ENCODE measurements around a stretch of chr4.

DNA sequence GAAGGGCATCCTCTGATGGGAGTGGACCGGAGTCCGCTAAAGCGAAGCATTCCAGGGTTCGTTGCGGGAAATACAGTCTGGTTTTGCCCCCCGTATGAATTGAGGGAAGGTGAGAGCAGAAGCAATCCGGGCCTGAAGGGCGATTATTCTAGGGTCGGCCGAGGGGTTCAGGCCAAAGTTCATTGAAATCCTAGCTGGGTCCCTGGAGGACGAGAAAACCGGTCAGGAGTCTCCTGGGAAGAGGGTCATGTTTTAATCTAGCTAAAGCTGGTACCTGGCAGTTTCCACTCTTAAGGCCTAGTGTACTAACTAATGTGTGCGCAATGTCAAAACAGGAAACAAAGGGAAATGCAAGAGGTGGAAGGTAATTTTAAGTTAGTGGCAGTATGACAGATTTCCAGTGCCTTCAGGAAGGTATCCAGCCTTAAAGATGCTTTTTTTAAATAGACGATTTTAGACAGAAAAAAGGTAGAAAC lies 324 bp downstream of the FAM200B start:
- RAMPAGE, long total RNA = no peak
- RRBS, 2 experiments = under 1 to 2% methylated on average over 10 of the region's 14 CpGs
CAGE:
- cytosol, long polyA minus RNA = no peak
- cytosol, long polyA plus RNA = no peak
- long polyA plus RNA = no peak
- nucleolus, long total RNA = no peak
- nucleus, long polyA plus RNA = no peak
- nucleus, long total RNA = no peak

- RAMPAGE, long total RNA = no peak
- RRBS, 2 experiments = no CpG with 5 or more reads among the region's 5 CpGs
CAGE:
- cytosol, long polyA minus RNA = no peak
- cytosol, long polyA plus RNA = no peak
- long polyA plus RNA = no peak
- nucleolus, long total RNA = no peak
- nucleus, long polyA plus RNA = no peak
- nucleus, long total RNA = no peak
These were observed 8.9 kb downstream of the FAM200B start for GRCh38 chr4:15690201-15691167.

- RAMPAGE, long total RNA = no peak
- RRBS, 2 experiments = under 1 to 2% methylated on average over 10 to 19 of the region's 48 CpGs
CAGE:
- cytosol, long polyA minus RNA = no peak
- cytosol, long polyA plus RNA = no peak
- long polyA plus RNA = no peak
- nucleolus, long total RNA = no peak
- nucleus, long polyA plus RNA = no peak
- nucleus, long total RNA = no peak
These were observed 712 bp downstream of the CD38 start for GRCh38 chr4:15778717-15779362.

DNA sequence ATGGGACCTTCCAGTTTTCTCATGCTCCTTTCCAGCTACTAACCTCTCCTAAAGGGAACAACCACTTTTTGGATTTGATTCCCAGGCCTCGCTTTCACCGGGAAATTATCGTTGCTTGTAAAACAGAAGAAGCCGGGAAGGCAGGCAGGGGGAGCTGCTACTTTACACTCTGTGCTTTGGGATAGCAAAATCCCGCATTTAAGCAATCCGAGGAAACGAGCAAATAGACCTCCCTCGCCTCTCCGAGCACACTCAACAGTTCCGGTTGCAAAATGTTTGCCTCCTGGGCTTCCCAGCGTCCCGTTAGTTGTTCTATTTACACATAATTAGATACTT lies 1.2 kb downstream of the CD38 start:
- RAMPAGE, long total RNA = no peak
- RRBS, 2 experiments = 0% methylated on average over 2 to 3 of the region's 12 CpGs
CAGE:
- cytosol, long polyA minus RNA = no peak
- cytosol, long polyA plus RNA = no peak
- long polyA plus RNA = no peak
- nucleolus, long total RNA = no peak
- nucleus, long polyA plus RNA = no peak
- nucleus, long total RNA = no peak

- RAMPAGE, long total RNA = no peak
- RRBS, 2 experiments = no CpG with 5 or more reads among the region's 5 CpGs
CAGE:
- cytosol, long polyA minus RNA = no peak
- cytosol, long polyA plus RNA = no peak
- long polyA plus RNA = no peak
- nucleolus, long total RNA = no peak
- nucleus, long polyA plus RNA = no peak
- nucleus, long total RNA = no peak
These were observed 20.1 kb downstream of the FGFBP1 start for GRCh38 chr4:15918232-15919038.

DNA sequence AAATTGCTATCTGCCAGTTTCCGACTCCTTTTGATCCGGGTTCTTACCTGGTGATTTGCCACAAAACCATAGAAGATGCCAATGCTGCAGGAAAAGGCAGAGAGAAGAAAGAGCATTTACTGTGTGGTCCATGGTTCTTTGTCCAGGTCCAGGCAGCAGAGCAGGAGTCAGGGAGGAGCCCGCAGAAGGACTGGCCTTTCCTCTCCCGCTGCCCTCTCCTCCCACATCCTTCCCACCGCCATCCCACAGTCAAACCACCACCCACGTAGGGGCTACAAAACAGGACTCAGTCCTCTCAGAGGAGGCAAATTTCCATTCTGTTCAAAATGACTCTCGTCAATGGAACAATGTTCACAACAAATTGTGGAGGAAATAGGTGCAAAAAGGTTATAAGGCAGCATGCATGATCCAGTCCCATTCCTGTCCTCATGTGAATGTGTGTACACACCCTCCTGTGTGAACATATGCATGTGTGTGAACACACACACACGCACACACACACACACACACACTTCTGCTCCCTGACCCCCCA lies 58.5 kb downstream of the PROM1 start:
- RAMPAGE, long total RNA = no peak
- RRBS, 2 experiments = no CpG with 5 or more reads among the region's 8 CpGs
CAGE:
- cytosol, long polyA minus RNA = no peak
- cytosol, long polyA plus RNA = no peak
- long polyA plus RNA = no peak
- nucleolus, long total RNA = no peak
- nucleus, long polyA plus RNA = no peak
- nucleus, long total RNA = no peak

GRCh38 chr4:16140149-16141425 lies 56.8 kb upstream of the PROM1 start:
- RAMPAGE, long total RNA = no peak
- RRBS, 2 experiments = no CpG with 5 or more reads among the region's 5 CpGs
CAGE:
- cytosol, long polyA minus RNA = no peak
- cytosol, long polyA plus RNA = no peak
- long polyA plus RNA = no peak
- nucleolus, long total RNA = no peak
- nucleus, long polyA plus RNA = no peak
- nucleus, long total RNA = no peak

DNA sequence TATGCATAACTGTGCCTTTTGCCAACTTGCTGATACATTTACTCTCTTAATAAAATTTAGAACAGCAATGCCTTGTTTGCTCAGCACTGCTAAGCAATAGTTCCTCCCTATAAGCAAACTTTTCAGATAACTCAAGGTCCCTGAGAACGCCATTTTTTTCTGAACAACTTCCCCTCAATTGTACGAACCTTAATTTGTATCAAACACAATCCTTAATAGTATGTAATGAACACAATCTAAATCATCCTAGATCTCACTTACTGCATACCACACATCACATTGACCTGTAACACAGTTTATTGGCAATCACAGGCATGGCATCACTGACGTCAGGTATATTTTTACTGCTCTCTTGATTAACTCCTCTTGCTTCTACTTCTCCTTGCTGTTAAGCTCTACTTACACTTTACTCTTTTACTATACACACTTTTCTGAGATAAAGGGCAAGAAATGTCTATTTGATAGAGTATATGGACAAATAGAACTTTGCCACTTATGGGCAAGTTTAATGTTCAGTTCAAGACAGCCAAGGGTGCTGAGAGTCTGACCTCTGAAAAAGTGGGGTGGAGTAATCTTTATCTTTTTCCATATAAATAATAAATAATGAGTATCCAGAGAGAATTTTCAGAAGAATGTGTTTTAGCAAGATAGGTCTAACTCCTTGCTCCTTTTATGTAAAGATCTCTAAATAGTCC lies 66.9 kb downstream of the TAPT1 start:
- RAMPAGE, long total RNA = no peak
- RRBS, 2 experiments = no CpG with 5 or more reads among the region's 3 CpGs
CAGE:
- cytosol, long polyA minus RNA = no peak
- cytosol, long polyA plus RNA = no peak
- long polyA plus RNA = no peak
- nucleolus, long total RNA = no peak
- nucleus, long polyA plus RNA = no peak
- nucleus, long total RNA = no peak

- RAMPAGE, long total RNA = no peak
- RRBS, 2 experiments = no CpG with 5 or more reads among the region's 10 CpGs
CAGE:
- cytosol, long polyA minus RNA = no peak
- cytosol, long polyA plus RNA = no peak
- long polyA plus RNA = no peak
- nucleolus, long total RNA = no peak
- nucleus, long polyA plus RNA = no peak
- nucleus, long total RNA = no peak
These were observed 7.9 kb upstream of the TAPT1 start for GRCh38 chr4:16234029-16234720.

DNA sequence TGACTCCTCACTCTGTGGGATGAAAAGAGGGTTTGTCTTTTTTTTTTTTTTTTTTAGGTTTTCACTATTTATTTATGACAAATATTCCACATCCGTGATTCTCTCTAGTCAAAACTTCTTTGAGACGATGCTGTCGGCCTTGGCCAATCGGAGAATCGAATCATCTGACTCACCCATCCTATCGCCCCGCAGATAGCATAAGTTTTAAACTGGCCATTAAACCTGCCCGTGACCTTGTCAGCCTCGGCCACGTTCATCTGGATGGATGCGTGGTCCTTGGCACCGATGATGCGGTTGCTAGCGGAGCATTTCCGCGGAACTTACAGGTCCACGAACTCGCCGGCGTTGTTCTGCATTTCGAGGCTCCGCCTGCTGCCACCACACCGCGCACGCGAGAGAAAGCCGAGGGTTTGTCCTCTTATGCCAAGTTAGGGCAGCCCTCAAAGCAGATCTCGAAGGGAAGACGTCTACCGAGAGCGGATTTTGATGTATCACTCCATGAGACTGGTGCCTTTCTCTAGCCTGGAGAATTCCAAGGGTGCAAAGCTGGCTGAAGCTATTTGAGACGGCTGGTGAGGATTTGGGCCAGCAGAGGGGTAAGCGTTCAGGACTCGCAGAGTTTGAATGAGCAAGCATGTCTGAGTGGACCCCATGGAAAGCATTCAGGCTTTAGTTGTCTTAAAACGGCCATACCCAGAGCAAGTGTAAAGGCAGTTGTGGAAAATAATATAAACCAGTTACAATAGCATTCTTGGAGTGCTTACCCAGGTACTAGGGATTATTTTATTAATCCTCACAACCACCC lies 30.1 kb upstream of the TAPT1 start:
- RAMPAGE, long total RNA = no peak
- RRBS, 2 experiments = no CpG with 5 or more reads among the region's 35 CpGs
CAGE:
- cytosol, long polyA minus RNA = no peak
- cytosol, long polyA plus RNA = no peak
- long polyA plus RNA = no peak
- nucleolus, long total RNA = no peak
- nucleus, long polyA plus RNA = no peak
- nucleus, long total RNA = no peak

DNA sequence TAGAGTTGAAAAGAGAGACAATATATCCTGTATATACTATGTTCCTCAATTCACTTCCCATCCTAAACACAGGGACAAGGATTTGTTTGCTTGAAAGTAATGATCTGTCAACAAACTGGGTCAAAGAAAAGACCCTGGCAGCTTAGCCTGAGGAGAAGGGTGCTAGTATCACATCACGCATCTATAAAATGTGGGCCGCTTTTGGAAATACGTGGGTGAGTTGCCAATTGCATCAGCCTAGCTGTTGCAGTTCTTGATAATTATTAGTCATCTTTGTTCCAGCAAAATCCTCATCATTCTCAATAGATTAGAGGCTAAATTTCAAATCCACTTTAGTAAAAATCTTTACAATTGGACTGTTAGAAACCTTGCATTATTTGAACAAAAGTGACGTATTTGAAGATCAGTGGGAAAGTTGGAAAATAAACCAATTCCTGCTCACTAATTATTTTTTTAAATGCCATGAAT lies 33.6 kb upstream of the TAPT1 start:
- RAMPAGE, long total RNA = no peak
- RRBS, 2 experiments = no CpG with 5 or more reads among the region's 4 CpGs
CAGE:
- cytosol, long polyA minus RNA = no peak
- cytosol, long polyA plus RNA = no peak
- long polyA plus RNA = no peak
- nucleolus, long total RNA = no peak
- nucleus, long polyA plus RNA = no peak
- nucleus, long total RNA = no peak

DNA sequence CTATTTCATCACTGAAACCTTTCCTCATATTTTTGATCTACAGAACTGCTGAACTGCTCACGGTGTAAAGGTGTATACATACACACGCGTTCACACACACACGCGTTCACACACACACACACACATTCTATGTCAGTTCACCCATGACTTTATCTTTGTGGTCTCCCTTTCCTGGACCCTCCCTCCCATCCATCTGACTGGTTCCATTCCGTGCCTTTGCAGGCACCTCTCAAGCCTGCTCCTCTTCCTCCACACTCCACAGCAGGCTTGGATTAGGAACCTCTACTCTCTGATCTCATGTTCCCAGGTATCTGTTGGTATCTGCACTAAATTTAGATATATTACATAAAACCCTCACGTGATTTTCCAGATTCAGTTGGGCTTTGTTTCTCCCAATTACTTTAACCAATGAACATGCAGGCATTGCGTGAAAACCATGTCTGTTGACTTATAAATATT lies 305.2 kb downstream of the QDPR start:
- RAMPAGE, long total RNA = no peak
- RRBS, 2 experiments = no CpG with 5 or more reads among the region's 8 CpGs
CAGE:
- cytosol, long polyA minus RNA = no peak
- cytosol, long polyA plus RNA = no peak
- long polyA plus RNA = no peak
- nucleolus, long total RNA = no peak
- nucleus, long polyA plus RNA = no peak
- nucleus, long total RNA = no peak

GRCh38 chr4:17336280-17336949 lies 175.5 kb downstream of the QDPR start:
- RAMPAGE, long total RNA = no peak
- RRBS, 2 experiments = no CpG with 5 or more reads among the region's 11 CpGs
CAGE:
- cytosol, long polyA minus RNA = no peak
- cytosol, long polyA plus RNA = no peak
- long polyA plus RNA = no peak
- nucleolus, long total RNA = no peak
- nucleus, long polyA plus RNA = no peak
- nucleus, long total RNA = no peak

DNA sequence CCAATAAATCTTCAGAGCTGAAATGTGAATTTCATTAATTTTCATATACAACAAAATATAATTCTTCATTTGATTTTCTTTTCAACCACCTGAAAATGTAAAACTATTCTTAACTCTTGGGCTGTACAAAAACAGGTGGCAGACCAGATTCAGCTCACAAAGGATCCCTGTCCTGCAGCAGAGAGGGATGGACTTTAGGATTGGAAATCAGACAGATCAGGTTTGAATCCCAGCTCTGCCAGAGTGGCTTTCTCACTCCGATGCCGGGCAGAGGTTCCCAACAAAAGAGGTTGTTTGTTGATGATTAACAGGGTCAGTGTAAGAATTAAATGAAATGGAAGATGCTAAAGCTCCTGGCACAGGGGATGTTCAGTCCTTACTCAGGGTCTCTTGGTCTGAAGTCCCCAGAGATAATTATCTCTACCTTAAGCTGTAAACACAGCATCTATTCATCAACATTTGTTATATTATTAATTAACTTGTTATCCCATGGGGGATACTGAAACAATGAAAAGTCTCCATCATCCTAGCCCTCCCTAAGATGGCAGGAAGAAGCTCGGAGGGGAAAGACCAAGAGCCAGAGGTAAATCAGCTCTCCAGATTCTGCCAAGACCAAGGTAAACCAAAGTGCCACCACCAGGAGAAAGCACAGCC lies 1.7 kb downstream of the QDPR start:
- RAMPAGE, long total RNA = no peak
- RRBS, 2 experiments = no CpG with 5 or more reads among the region's 3 CpGs
CAGE:
- cytosol, long polyA minus RNA = no peak
- cytosol, long polyA plus RNA = no peak
- long polyA plus RNA = no peak
- nucleolus, long total RNA = no peak
- nucleus, long polyA plus RNA = no peak
- nucleus, long total RNA = no peak

- RAMPAGE, long total RNA = no peak
- RRBS, 2 experiments = no CpG with 5 or more reads among the region's 2 CpGs
CAGE:
- cytosol, long polyA minus RNA = no peak
- cytosol, long polyA plus RNA = no peak
- long polyA plus RNA = no peak
- nucleolus, long total RNA = no peak
- nucleus, long polyA plus RNA = no peak
- nucleus, long total RNA = no peak
These were observed 6.7 kb downstream of the DCAF16 start for GRCh38 chr4:17803847-17804244.

DNA sequence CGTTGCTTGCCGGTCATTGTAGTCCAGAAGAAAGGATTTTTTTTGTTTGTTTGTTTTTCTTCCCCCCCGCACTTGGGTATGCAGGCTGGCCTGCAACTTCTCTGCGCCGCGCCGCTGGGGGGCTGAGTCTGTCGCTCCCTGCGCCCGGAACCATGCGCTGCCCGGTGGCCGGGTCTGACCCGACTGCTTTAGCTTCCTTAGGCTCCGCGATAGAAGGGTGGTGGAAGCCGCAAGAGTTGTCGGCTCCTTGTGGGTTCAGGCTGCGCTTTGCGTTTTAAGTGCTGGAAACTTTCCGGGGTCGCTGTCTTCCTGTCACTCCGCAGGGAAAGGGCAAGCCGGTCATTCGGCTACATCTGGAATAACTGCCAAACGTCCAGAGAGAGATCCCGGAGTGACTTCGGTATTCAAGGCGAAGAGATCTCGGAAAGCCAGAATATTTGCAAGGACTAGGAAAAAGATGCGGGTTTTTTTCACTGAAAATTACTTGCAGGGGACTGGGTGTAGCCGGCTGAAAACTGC lies 732 bp upstream of the LCORL start:
- RAMPAGE, long total RNA = no peak
- RRBS, 2 experiments = under 1 to 1% methylated on average over 7 to 10 of the region's 32 CpGs
CAGE:
- cytosol, long polyA minus RNA = no peak
- cytosol, long polyA plus RNA = no peak
- long polyA plus RNA = no peak
- nucleolus, long total RNA = no peak
- nucleus, long polyA plus RNA = no peak
- nucleus, long total RNA = no peak

- RAMPAGE, long total RNA = no peak
- RRBS, 2 experiments = 36 to 59% methylated on average over 6 of the region's 19 CpGs
CAGE:
- cytosol, long polyA minus RNA = no peak
- cytosol, long polyA plus RNA = no peak
- long polyA plus RNA = no peak
- nucleolus, long total RNA = no peak
- nucleus, long polyA plus RNA = no peak
- nucleus, long total RNA = no peak
These were observed 796.5 kb upstream of the SLIT2 start for GRCh38 chr4:19455163-19455713.

DNA sequence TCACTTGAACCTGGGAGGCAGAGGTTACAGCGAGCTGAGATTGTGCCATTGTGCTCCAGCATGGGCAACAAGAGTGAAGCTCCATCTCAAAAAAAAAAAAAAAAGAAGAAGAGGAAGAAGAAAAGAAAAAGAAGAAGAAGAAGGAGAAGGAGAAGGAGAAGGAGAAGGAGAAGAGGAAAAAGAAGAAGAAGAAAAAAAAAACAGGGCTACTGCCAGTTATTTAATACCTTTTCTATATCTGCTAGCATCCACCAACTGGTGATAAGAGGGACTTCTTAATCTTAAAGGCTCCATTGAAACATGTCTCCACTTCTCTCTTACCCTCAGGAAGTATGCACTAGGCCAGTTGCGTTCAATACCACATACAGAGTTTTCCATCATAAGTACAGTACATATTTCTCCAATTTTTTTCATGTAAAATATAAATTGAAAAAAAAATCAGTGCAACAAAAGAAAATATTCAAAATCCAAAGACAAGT lies 228.7 kb downstream of the KCNIP4 start:
- RAMPAGE, long total RNA = no peak
- RRBS, 2 experiments = no CpG with 5 or more reads among the region's 2 CpGs
CAGE:
- cytosol, long polyA minus RNA = no peak
- cytosol, long polyA plus RNA = no peak
- long polyA plus RNA = no peak
- nucleolus, long total RNA = no peak
- nucleus, long polyA plus RNA = no peak
- nucleus, long total RNA = no peak

DNA sequence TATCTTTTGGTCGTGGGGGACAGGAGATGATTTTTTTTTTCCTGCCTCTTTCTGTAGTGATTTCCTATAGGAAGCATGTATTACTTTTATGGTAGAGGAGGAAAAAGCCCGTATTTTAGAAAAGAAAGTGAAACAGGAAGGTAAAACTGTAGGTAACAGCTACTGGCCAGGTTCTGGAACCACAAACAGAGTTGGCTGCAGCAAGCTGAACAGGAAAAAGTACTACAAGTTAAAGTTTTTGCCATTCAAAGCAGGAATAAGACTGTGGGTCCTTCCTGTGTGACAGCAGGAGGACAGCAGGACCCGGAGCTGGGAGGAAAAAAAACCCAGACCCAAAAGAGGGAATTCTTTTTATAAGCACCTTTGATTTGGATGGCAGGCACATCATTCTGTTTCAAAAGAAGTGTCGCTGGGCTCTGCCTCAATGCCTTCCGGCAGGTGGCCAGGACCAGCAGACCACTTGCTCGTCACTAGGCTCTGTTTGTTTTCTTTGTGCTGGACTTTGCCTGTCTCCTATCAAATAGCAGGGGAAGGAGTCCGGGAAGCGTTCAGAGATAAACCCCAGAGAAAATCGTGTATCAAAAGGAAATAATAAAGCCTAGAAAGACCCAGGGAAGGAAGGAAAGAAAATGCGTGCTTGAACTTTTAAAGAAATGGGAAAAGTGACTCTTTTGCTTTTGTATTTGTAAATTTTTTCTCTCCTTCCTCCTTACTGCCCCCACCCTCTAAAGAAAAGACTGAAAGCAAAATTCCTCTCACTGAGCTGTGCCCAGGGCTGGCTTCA lies 277.8 kb downstream of the ADGRA3 start:
- RAMPAGE, long total RNA = no peak
- RRBS, 2 experiments = 67% methylated on average over 3 of the region's 10 CpGs; no CpG with 5 or more reads in 1 of the 2 experiments
CAGE:
- cytosol, long polyA minus RNA = no peak
- cytosol, long polyA plus RNA = no peak
- long polyA plus RNA = no peak
- nucleolus, long total RNA = no peak
- nucleus, long polyA plus RNA = no peak
- nucleus, long total RNA = no peak

- RAMPAGE, long total RNA = no peak
- RRBS, 2 experiments = no CpG with 5 or more reads among the region's 8 CpGs
CAGE:
- cytosol, long polyA minus RNA = no peak
- cytosol, long polyA plus RNA = no peak
- long polyA plus RNA = no peak
- nucleolus, long total RNA = no peak
- nucleus, long polyA plus RNA = no peak
- nucleus, long total RNA = no peak
These were observed 74.9 kb downstream of the ADGRA3 start for GRCh38 chr4:22440710-22441633.

Data from GM12878 (cell line).